Right atrium auricular region (tissue), 2 donors: ENCODE measurements around the genes KCNK6, PSMD8 and RYR1.

DNA sequence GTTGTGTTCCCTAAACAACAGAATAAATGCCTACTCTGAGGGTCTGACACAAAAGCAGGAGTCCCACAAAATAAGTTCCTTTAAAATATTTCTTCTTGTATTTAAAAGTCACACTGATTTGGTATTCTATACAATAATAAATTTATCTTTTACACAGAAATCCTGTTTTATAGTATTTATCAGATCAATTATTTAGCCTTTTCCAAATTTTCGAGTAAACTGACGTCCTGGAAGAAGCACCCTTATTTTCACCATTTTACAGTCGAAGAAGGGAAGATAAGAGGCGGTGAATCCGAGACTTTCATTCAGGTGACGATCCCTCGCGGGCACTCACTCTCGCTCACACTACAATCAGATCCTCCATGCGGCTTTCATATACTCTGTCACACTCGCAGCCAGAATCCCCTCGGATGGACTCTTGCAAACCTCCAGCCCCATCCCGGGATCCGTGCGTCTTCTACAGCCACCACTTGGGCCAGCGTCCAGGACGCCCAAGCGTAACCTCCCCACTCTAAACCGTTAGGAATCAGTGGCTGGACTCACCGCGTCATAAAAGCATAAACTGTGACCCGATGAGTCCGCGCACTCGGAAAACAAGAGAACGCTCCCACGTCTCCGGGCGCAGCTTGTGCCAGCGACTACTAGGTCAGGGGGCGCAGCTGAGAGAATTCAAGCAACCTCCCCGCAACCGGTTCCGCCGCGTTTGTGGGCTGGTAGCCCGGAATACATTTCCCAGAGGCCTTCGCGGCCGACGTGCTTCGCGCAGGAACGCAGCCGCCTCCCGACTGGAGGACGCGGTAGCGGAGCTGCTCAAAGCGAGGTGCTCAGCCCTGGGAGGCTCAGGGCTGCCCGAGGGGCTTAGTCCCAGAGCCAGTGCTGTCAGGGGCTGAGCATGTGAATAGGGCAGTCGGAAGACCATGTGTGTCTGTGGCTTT, 27.7 kb downstream of the ZNF607 start:
- PRO-cap, result bidirectional peak, plus-strand start at position 790 of the sequence, minus-strand start at position 707 of the sequence
- RAMPAGE, long total RNA, 2 experiments, result start-site peak on the minus strand in 1 of 2 experiments, centred at position 642 of the sequence, 19 reads per replicate

GRCh38 chr19:37980379-37980984, 73.5 kb downstream of the SIPA1L3 start:
- PRO-cap, result no peak
- RAMPAGE, long total RNA, 2 experiments, result no peak in any of the 2 experiments

DNA sequence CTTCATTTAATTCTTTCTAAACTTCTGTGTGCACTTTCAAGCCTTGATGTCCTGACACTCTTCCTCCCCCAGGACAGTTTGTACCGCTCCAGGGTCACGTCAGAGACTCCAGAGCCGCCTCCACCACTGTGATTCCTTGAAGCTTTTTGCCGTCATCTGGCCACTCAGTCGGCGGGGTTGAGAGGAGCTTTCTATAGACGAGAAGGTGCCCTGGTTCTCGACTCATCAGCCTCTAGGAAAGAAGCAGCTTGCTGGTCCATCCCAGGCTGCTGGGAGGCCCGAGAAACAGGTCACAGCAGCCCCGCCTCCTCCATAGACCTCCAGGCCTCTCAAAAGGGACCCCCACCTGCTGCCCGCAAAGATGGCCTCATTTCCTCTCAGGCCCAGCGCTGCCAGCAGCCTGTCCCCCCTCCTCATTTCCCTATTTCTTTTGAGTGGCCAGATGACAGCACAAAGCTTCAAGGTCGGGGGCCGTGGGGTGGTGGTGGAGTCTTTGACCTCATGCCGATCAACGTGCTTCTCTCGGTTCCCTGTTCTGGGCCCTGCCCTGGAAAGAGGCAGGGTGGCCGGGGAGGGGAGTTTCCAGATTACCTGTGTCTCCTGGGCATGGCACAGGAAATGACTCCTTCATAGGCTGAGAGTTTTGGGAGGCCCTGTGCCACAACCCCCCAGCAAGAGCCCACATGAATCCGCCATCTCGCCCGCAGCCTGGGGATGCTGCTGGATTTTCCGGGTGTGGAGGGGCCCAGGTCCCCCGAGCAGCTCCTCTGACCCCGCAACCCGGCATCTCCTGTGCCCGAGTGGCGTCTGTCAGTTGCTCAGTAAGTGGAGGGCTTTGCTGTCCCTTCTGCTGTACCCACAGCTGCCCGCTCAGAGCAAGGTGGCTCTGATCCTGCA, 139.2 kb downstream of the SIPA1L3 start:
- PRO-cap, result no peak
- RAMPAGE, long total RNA, 2 experiments, result no peak in any of the 2 experiments

- PRO-cap, result unidirectional peak, minus-strand start at chr19:38255577
- RAMPAGE, long total RNA, 2 experiments, result no peak in any of the 2 experiments
Observed at GRCh38 chr19:38255186-38256080, 741 bp downstream of the PPP1R14A start.

DNA sequence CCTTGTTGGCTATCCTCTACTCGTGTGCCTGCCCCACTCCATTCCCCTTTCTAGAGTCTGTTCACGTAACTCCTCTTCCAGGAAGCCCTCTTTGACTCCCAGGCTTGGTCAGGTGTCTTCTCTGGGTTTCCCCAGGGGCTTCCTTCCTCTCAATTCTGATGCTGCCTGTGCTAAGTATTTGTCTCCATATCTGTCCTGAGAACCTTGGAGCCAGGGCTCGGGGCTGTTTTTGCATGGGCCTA, 781 bp upstream of the SPINT2 start:
- PRO-cap, result no peak
- RAMPAGE, long total RNA, 2 experiments, result no peak in any of the 2 experiments

GRCh38 chr19:38267694-38268532, 3.5 kb downstream of the SPINT2 start:
- PRO-cap, result no peak
- RAMPAGE, long total RNA, 2 experiments, result no peak in any of the 2 experiments

- PRO-cap, result unidirectional peak, minus-strand start at chr19:38274894
- RAMPAGE, long total RNA, 2 experiments, result no peak in any of the 2 experiments
Observed at GRCh38 chr19:38274803-38275181, 10.4 kb downstream of the SPINT2 start.

GRCh38 chr19:38290407-38291354, 13.4 kb upstream of the C19orf33 start:
- PRO-cap, result no peak
- RAMPAGE, long total RNA, 2 experiments, result no peak in any of the 2 experiments

DNA sequence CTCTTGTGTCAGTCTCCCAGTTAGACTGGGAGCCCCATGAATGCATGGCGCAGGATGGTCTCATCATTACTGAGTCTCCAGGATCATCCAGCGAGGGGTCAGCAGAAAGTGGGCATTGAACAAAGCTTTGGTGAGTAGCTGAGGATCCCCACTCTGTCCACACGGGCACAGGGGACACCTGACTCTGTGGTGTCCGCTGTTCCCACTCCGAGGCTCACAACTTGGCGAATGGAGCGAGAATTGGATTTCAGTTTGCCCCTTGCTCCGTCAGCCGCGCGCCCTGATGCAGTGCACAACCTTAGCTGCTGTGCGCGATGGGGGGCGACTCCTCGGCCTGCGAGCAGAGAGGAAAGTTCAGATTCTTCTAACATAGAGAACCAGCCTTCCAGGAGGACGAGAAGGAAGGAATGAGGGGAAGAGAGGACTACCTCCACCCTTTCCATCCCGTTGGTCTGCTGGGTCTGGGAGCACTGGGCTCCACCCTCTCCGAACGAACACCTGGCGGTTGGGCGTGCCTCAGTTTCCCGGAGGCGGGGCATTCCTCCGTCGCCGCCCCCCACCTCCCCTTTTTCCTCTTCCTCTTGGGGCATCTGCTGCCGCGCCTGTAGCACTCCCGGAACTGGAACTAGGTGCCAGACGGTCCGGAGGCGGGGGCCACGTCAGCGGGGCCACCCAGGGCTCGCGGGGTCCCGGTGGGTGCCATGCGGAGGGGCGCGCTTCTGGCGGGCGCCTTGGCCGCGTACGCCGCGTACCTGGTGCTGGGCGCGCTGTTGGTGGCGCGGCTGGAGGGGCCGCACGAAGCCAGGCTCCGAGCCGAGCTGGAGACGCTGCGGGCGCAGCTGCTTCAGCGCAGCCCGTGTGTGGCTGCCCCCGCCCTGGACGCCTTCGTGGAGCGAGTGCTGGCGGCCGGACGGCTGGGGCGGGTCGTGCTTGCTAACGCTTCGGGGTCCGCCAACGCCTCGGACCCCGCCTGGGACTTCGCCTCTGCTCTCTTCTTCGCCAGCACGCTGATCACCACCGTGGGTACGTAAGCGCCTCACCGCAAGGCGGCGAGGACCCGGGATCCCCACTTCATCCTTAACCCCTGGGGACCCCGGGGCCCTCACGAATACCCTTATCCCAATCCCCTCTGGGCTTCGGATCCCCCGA, at the start of gene KCNK6:
TSS of gene KCNK6 (plus strand) at position 596 of the 1,149 bp plus-strand sequence.
- PRO-cap, result bidirectional peak, plus-strand start at position 635 of the sequence, minus-strand start at position 621 of the sequence
- RAMPAGE, long total RNA, 2 experiments, result no peak in any of the 2 experiments

GRCh38 chr19:38374540-38375652, at the start of gene PSMD8:
PSMD8 (plus strand) TSS chr19:38374571.
- PRO-cap, result bidirectional peak, plus-strand start at chr19:38374767, minus-strand start at chr19:38374458
- RAMPAGE, long total RNA, 2 experiments, result start-site peak on the plus strand in 2 of 2 experiments, at chr19:38374729-38374793 at its widest, 2,620 to 3,711 reads per replicate

- PRO-cap, result no peak
- RAMPAGE, long total RNA, 2 experiments, result no peak in any of the 2 experiments
Observed at GRCh38 chr19:38394323-38395104, 6.0 kb downstream of the SPRED3 start.

- PRO-cap, result no peak
- RAMPAGE, long total RNA, 2 experiments, result no peak in any of the 2 experiments
Observed at GRCh38 chr19:38401059-38401591, 1.8 kb upstream of the FAM98C start.

DNA sequence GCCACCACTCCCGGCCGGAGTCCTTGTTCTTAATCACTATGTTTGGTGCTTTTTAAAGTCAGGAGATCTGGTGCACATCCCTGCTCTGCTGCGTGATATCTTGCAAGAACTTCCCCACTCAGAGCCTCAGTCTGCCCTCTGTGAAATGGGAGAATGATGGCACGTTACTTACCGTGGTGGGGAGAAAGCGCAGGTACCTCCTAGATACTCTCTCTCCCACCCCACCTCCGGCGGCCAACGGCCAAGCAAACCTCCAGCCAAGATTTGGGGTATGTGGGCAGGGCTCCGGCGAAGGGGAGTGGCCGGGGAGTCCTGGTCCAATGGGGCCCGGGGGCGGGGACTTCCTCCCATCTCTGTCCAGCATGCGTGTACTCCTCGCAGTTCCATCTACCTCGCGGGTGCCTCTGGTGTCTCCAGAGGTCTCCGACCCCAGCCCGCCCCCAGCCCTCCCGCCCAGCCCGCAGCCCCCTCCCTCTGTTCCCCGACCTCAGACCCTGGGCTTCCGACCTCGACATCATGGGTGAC, at the start of gene RYR1:
TSS of gene RYR1 (plus strand) at position 378 of the 525 bp plus-strand sequence.
- PRO-cap, result unidirectional peak, plus-strand start at position 378 of the sequence
- RAMPAGE, long total RNA, 2 experiments, result no peak in any of the 2 experiments

DNA sequence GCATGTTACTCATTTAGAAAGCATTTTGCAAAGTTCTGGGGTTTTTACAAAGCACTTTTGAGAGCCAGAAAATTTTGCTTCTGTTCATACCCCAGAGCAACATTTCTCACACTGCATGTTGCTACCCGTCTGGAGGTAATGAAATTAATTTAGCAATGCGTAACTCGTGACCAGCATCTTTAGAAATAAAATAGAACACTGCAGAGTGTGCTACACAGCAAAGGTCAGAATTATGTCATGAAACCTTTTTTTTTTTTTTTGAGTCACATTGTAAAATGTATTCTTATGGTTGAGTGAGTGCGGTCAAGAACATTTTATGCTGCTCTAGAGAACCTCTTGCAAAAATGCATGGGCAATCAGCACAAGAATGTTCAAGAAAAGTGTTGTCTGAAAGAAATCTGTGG, 58.1 kb downstream of the MAP4K1 start:
- PRO-cap, result no peak
- RAMPAGE, long total RNA, 2 experiments, result no peak in any of the 2 experiments

- PRO-cap, result no peak
- RAMPAGE, long total RNA, 2 experiments, result no peak in any of the 2 experiments
Observed at GRCh38 chr19:38662518-38662894, 15.1 kb downstream of the ACTN4 start.

DNA sequence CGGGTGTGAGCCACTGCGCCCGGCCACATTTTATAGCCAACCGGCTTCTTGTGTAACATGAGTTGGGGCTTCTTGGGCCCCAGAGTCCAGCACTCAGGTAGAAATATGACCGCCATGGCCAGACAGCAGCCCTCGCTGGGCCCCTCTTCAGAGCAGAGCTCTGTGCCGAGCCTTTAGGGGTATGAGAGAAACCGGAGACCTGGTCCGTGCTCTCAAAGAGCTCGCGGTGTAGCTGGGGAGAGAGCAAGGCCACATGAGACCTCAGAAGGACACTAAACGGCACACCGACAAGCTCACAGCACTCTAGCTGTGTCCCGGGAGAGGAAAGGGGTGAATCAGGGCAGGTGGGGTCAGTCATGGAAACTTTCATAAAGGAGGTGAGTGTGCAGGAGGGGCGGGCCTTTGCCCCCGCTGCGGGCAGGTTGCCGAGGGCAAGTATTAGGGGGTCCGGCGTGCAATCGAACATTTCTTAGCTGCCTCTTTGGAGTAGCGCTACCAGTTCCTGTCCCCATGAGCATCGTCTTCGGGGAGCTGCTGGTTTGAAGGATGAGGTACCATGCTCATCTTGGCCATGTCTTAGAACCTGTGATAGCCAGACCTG, 15.8 kb downstream of the ACTN4 start:
- PRO-cap, result no peak
- RAMPAGE, long total RNA, 2 experiments, result no peak in any of the 2 experiments

DNA sequence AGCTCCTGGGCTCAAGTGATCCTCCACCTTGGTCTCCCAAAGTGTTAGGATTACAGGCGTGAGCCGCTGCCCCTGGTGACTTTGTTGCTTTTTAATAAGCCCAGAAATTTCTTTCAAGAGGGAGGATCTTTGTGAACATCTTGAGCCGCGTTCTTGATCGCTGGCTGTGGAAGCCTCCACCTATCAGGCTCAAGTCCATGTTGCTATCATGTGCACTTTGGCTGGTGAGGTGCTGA, 27.9 kb downstream of the ACTN4 start:
- PRO-cap, result no peak
- RAMPAGE, long total RNA, 2 experiments, result no peak in any of the 2 experiments

DNA sequence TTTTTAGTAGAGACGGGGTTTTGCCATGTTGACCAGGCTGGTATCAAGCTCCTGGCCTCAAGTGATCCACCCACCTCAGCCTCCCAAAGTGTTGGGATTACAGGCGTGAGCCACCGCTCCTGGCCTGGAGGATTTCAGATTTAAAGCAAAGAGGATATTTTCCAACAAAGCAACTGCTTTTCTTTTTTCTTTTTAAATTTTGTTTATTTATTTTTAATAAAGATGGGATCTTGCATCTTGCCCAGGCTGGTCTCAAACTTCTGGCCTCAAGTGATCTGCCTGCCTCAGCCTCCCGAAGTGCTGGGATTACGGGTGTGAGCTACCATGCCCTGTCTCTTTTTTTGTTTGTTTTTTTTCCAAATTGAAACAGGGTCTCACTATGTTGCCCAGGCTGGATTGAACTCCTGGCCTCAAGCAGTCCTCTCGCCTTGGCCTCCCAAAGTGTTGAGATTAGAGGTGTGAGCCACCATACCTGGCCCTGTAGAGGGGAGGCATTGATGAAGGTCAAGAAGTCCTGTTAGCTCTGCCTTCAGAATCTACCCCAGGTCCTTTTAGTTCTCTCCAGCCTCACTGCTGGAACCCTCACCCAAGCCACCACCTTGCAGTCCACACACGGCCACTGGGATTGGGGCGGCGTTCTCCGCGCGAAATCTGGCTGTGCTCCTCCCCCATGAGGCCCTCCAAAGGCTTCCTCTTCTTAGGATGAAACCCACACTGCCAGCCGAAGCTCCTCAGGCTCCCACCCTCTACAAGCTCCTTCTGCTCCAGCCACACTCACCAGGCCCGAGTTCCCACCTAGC, 34.8 kb downstream of the ACTN4 start:
- PRO-cap, result no peak
- RAMPAGE, long total RNA, 2 experiments, result no peak in any of the 2 experiments

DNA sequence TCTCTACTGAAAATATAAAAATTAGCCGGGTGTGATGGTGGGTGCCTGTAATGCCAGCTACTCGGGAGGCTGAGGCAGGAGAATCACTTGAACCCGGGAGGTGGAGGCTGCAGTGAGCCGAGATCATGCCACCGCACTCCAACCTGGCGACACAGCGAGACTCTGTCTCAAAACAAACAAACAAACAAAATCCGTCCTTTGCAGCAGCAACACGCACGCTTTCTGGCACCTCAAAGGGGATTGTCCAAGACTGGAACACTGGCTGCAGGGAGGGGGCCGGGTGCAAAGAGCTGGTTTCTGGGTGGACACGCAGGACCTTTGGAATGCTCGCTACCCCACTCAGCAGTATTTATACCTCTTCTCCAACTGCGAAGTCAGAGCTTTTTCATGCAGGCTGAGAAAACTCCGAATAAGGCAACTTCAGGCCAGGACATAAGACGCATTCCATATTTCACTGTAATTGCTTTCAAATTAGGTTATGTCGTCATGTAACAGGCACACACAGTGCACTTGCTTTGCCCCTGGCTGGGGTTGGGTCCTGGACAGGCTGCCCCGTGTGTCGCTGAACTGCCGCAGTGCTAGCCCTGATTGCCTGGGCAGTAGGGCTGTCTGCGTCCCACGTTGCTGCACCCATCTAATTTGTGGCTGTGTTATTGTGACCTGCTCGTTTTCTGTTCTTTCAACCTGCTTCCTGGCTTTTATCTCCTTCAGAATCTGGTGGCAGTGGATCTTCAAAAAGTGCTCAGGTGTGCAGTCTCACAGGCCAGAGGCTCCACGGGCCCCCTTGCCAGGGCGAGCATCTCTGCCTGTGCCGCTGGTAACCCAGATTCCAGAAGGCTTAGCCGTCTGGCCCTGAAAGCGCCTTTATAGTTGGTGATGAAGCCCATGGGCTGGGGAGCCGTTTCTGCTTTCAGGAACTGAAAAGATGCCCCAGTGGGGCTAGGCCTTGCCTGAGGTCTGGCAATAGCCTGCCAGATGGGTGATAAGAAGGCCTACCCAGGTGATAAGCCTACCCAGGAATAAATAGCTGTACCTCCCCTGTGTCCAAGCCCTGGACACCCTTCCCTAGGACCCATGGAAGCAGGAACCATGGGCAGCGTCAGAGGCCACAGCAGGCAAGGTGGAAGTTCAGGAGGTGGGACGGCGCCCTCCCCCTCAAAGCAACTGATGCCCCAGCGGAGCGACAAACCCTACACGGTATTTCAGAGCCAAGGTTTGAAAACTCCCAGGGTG, 44.7 kb downstream of the ACTN4 start:
- PRO-cap, result bidirectional peak, plus-strand start at position 531 of the sequence, minus-strand start at position 224 of the sequence; unidirectional peak, plus-strand start at position 715 of the sequence
- RAMPAGE, long total RNA, 2 experiments, result no peak in any of the 2 experiments

- PRO-cap, result no peak
- RAMPAGE, long total RNA, 2 experiments, result no peak in any of the 2 experiments
Observed at GRCh38 chr19:38694560-38694759, 47.0 kb downstream of the ACTN4 start.